ENCODE data around the genes DLG1 and BDH1.

DNA sequence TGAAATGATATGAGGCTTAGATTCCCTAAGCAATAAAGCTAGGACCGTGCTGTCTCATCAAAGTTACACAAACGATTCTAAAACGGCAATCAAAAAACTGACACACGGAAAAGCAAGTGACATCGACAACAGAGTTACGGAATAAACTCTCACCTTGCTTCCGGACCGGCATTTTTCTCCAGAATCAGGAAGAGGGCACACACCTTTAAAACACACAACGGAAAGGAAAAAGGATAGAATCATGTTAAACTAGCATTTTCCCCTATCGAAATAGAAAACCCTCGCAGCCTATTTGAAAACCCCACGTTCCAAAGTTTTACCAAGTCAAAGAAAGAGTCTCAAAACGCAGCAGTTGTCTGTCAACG, 1.4 kb downstream of the DLG1 start:
- PRO-cap, result unidirectional peak, plus-strand start at position 171 of the sequence

DNA sequence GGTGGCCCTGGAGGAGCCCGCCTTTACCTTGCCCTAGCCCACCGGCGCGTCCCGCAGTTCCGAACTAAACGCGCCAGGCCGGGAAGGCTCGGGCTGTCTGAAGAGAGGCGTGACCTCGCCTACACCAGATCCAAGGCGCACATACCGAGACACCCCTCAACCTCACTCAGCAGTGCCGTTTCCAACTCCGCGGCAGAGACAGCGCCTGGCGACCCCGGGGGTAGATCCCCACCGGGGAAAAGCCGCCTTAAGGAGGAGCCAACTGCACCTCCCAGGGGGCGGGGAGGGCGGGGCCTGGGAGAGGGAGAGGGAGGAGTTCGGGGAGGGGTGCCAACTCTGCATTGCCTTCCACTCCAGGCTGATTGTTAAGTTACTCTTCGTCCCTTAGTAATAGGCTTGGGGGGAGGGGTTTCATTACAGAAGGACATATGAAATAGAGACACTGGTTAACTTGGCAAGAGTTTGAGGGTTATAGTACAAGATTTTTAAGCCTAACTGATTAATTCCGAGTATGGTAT, at the start of gene DLG1:
DLG1 (minus strand) TSS at position 222 of the 518 bp plus-strand sequence.
- PRO-cap, result bidirectional peak, plus-strand start at position 394 of the sequence, minus-strand start at position 222 of the sequence

- PRO-cap, result bidirectional peak, plus-strand start at chr3:197556092, minus-strand start at chr3:197555966; bidirectional peak, plus-strand start at chr3:197556175, minus-strand start at chr3:197556158
These were observed at the start of gene BDH1 for GRCh38 chr3:197555784-197556460. TSS of gene BDH1 (minus strand) at chr3:197555968.

DNA sequence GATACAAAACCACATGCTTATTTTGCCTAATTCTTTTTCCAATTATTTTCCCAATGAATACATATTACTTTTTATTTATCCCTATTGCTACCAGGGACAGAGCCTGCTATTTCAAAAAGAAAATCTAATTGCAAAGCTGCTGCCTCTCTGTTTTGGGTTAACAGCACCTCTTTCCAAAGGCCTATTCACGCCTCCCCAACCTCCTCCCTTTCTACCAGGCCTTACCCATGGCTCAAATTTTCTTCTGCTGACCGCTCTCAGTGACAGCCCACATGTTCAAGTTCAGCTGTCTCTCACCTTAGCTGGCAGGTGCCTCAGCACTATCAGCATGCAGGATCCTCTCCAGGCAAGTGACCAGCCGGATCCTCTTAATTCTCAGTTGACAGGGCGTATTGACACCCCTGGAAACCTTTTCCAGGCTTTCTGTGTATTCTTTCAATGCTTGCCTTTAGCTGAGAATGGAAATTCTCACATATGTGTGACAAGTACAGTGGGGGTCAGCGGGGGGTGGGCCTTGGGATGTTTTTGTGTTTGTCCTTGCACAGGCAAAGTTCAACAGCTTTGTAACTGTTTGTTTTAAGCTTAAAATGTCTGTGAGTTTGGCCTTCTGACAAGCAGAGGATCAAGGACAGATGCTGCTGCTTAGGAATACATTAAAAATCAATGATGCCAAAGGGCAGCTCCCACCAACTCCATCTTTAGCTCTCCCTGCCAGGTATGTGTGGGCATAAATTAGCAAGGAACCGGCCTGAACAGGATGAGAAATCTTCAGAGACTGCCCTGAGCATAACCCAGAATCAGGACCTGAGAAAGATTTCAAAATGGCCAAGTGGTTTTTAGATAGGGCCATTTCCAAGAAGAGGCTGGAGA, 17.4 kb upstream of the BDH1 start:
- PRO-cap, result no peak

DNA sequence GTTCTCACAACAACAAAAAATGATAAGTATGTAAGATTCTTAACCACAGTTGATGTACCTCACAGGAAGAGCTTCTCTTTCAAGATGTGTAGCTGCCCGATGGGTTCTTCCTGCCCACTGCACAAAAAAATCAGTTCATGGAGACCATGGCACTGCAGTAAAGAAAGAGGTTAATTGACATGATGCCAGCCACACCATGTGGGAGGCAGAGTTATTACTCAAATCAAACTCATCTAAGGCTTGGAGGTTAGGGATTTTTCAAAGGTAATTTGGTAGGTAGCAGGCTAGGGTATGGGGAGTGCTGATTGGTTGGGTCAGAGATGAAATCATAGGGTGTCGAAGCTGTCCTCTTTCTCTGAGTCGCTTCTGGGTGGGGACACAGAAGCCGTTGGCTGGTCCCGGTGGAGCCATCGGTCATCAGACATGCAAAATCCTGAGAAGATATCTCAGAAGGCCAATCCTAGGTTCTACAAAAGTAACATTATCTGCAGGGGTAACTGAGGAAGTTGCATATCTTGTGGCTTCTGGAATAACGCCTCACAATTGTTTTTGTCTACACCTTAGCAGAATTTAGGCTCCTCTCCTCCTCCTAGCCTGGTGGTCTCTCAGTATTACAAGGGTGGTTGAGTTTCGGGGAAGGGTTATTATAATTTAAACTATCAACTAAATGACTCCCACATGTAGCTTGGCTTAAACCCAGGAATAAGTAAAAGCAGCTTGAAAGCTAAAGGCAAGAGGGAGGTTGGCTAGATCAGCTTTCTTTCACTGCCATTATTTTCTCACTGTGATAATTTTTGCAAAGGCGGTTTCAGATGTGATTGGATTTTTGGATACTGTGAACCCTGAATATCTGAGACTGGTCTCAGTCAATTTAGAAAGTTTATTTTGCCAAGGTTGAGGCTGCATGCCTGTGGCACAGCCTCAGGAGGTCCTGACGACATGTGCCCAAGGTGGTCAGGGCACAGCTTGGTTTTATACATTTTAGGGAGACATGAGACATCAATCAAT, 57.7 kb upstream of the BDH1 start:
- PRO-cap, result no peak

GRCh38 chr3:197659160-197659728, 77.5 kb downstream of the RUBCN start:
- PRO-cap, result no peak

- PRO-cap, result no peak
These were observed 918 bp downstream of the LRCH3 start for GRCh38 chr3:197792039-197792305.

GRCh38 chr3:197792306-197792547, 1.2 kb downstream of the LRCH3 start:
- PRO-cap, result unidirectional peak, minus-strand start at chr3:197792456

GRCh38 chr3:197844288-197844739, 53.3 kb downstream of the LRCH3 start:
- PRO-cap, result no peak

- PRO-cap, result no peak
These were observed 43.4 kb upstream of the RPL35A start for GRCh38 chr3:197906583-197906974.

DNA sequence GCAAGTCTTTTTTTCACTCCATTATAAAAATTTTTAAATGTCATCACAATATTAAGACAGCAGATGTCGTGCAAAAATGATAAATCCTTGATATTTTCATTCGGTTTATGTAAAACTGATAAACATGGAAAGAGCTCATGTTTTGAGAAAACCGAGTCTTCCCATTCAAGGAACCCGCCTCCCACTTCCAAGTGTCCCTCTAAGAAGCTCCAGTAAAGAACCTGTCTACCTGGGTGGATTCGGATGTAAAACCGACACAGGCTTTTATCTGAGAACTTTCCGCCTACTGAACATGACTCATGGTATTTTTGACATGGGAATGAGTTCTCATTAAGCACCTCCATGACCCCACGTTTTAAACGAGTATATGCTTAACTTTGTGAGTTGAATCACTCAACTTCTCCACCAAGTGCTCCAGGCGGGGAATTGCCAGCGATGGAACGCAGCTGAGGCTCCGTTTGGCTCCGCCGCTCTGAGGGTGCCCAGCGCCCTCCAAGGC, 119.8 kb downstream of the LMLN start:
- PRO-cap, result no peak

All from gallbladder (tissue), 1 donor.